LNCaP clone FGC (cell line): ENCODE measurements around a stretch of chr13.

- RRBS, 2 experiments: no CpG with 5 or more reads among the region's 6 CpGs
Observed at GRCh38 chr13:52921018-52921612, 72.7 kb upstream of the PCDH8 start.

DNA sequence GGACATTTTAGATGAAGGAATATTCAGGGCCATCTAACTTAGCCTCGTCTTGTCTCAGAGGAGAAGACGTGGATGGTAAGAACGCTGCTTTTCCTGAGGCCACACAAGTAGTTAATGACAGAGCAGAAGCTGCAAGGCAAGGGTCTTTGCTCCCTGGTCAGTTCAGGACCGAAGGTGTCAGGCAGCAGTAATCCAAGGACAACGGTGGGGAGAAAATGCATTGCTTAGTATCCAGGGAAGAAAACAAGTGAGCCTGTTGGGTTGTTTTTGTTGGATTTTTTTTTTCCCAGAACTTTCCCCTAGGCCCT is 16.3 kb downstream of the OLFM4 start:
- RRBS, 2 experiments: no CpG with 5 or more reads among the region's 5 CpGs

- RRBS, 2 experiments: no CpG with 5 or more reads among the region's 26 CpGs
Observed at GRCh38 chr13:54440638-54441232, 1412.1 kb downstream of the OLFM4 start.

DNA sequence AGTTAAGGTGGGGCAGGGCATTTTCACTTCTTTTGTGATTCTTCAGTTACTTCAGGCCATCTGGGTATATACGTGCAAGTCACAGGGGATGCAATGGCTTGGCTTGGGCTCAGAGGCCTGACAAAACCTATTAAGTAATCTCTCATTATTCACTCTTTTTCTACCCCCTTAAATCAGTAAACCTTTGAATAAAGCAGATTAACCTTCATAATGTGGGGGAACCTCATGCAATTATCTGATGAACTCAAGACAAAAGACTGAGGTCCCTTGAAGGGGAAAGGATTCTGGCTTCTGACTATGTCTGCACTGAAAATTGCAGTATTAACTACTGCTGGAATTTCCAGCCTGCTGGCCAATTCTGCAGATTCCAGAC is 1480.1 kb upstream of the PRR20A start:
- RRBS, 2 experiments: no CpG with 5 or more reads among the region's 1 CpG

DNA sequence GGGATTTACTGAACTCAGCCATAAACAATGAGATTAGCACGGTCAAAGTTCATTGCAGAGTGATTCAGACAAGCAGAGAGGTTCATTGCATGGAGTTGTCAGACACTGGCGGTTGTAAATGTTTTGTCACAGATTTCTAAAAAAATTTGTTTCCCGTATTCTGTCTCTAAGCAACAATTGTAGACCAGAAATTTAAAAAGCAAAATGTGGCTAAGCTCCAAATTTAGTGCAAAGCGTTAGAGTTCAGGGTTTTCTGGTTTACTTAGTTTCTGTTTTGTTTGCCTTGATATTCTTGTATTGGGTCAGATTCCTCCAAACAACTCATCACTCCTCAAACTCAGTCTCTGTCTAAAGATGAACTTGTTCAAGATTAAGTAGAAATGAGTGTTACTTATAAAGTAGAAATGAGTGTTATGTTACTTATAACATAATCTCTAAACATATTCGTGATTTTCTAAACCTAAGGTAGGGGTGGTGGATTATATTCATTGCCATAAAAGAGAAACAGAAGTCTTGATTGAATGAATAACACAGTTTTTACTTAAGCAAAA is 94.4 kb upstream of the PRR20A start:
- RRBS, 2 experiments: no CpG with 5 or more reads among the region's 5 CpGs

DNA sequence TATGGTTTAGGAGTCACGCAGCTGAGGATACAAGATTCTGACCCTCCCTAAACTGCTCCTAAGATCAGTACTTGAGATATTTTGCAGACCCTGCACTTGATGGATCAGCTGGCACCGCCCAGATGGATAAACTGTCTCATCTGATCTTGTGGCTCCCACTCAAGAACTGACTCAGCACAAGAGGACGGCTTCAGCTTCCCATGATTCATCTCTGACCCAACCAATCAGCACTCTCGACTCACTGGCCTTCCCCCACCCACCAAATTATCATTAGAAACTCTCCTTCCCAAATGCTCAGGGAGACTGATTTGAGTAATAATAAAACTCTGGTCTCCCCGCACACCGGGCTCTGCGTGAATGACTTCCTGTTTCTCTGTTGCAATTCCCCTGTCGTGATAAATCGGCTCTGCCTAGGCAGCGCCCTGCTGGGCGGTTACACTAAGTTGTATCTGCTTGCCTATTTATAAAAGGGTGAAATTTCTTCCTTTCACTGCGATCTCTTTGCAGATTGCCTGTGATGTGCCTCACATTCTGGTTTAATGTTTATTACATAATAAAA is 187.4 kb downstream of the TDRD3 start:
- RRBS, 2 experiments: no CpG with 5 or more reads among the region's 12 CpGs

DNA sequence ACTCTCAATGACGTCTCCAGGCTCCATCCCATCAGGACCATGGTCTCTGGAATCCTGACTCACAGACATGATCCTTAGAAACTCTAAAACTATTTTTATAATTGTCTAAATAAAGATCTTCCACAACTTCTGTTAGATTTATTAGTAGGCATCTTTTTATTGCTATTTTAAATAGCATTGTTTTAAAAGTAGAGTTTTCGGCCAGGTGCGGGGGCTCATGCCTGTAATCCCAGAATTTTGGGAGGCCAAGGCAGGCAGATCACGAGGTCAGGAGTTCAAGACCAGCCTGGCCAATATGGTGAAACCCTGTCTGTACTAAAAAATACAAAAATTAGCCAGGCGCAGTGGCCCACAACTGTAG is 241.0 kb downstream of the TDRD3 start:
- RRBS, 2 experiments: no CpG with 5 or more reads among the region's 5 CpGs

DNA sequence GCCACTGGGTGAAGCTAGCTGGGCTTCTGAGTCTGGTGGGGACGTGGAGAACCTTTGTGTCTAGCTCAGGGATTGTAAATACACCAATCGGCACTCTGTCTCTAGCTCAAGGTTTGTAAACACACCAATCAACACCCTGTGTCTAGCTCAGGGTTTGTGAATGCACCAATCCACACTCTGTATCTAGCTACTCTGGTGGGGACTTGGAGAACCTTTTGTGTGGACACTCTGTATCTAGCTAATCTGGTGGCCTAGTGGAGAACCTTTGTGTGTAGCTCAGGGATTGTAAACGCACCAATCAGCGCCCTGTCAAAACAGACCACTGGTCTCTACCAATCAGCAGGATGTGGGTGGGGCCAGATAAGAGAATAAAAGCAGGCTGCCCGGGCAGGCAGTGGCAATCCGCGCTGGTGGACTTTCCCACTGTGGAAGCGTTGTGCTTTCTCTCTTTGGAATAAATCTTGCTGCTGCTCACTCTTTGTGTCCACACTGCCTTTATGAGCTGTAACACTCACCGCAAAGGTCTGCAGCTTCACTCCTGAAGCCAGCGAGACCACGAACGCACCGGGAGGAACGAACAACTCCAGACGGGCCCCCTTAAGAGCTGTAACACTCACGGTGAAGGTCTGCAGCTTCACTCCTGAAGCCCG is 607.6 kb downstream of the PCDH9 start:
- RRBS, 2 experiments: no CpG with 5 or more reads among the region's 17 CpGs

DNA sequence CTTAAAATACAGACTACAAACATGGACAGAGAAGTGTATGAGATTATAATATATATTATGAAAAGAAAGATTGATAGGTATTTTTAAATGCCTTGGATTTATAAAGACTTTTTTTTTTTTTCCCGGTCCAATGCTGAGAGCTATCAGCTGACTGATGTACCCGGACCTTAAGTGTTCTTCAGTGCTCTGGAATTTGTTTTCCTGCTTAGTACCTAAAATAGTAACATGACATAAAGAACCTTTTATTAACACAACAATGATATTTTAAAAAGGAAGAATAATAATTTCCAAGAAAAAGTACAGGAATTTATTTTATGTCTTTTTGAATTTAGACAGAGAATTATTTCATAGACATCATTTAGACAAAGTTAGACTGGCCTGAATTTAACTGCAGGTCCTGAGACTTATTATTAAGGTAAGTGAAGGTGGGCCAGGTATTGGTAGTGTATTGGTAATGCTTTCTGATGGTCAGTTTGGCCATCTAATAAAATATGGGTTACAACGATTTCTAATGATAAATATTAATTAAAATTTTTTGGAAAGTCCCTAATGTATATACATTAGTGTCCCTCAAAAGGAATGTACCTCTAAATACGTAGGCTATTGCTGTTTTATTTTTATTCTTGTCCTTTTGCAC is 795.6 kb upstream of the PCDH9 start:
- RRBS, 2 experiments: no CpG with 5 or more reads among the region's 4 CpGs

DNA sequence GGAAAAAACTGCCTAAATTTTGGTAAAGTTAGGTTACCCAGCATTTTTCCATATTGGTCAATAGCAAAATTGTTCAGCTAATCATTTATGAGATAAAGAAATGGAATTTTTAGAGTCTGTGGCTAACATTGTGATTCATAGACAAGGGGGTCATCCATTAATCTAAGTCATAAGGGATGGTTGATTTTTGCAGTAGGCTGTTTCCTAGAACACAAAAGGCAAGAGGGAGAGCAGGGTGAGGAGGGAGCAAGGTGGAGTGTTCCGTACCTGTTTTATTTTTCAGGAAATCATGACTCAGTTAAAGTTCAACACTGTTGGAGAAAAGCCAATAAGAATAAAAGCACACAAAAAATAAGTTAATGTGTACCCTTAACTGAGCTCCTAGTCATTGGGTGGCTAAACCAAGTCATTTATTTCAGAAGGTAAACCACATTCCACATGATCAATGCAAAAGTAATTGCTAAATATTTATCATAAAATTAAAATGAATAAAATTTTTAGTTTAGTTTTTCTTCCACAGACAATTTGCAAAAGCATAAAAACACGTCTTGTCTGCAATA is 513.0 kb downstream of the KLHL1 start:
- RRBS, 2 experiments: no CpG with 5 or more reads among the region's 2 CpGs

GRCh38 chr13:71290812-71291829 is 575.9 kb downstream of the DACH1 start:
- RRBS, 2 experiments: no CpG with 5 or more reads among the region's 11 CpGs

- RRBS, 2 experiments: no CpG with 5 or more reads among the region's 3 CpGs
Observed at GRCh38 chr13:71625061-71625619, 241.9 kb downstream of the DACH1 start.

DNA sequence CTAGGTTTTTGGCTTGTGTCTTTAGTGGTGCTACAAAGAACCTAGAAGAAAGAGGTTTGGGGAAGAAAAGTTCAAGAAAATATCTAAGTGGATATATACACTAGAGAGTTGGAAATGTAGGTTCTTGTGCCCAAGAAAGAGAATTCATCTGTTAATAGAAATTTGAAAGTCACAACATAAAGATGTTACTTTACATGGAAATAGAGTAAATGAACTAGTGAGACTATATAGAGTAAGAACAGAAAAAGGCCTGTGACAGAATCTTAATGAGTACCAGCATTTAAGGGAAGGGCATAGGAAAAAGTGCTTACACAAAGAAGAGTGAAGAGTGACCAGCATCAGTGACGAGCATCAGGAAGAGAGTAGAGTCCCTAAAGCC is 78.8 kb upstream of the KLF5 start:
- RRBS, 2 experiments: no CpG with 5 or more reads among the region's 1 CpG

- RRBS, 2 experiments: under 1 to 2% methylated on average over 28 to 35 of the region's 52 CpGs
Observed at GRCh38 chr13:73059465-73059976, 716 bp downstream of the KLF5 start.

DNA sequence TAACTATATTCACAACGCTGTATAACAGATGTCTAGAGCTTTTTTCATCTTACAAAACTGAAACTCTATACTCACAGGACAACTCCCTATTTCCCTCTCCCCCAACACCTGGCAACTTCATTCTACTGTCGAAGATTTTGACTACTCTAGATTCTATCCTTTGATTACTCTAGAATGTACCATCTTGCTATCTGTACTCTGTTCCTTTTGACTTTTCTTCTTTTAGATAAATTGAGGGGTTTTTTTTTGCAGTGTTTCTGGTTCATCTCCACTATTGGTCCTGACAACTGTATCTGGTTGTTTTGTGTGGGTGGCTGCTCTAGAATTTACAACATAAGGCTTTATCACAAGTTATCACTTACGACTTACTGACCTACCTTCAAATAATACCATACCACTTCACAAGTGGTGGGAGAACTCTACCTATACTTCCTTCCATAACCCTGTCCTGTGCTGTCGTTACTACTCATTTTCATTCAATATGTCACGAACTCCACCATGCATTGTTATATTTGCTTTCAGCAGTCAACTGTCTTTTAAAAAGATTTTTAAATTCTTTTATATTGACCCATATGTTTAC is 875.2 kb downstream of the KLF5 start:
- RRBS, 2 experiments: no CpG with 5 or more reads among the region's 5 CpGs

DNA sequence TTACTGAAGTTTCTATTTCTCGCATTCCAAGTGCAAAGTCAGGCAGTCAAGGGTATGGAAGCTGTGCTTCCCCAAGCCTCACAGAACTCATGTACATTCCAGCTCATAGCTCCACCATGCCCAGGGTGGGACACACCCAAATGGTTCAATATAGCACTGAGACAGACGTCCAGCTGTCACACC is 989.0 kb downstream of the KLF5 start:
- RRBS, 2 experiments: no CpG with 5 or more reads among the region's 2 CpGs

DNA sequence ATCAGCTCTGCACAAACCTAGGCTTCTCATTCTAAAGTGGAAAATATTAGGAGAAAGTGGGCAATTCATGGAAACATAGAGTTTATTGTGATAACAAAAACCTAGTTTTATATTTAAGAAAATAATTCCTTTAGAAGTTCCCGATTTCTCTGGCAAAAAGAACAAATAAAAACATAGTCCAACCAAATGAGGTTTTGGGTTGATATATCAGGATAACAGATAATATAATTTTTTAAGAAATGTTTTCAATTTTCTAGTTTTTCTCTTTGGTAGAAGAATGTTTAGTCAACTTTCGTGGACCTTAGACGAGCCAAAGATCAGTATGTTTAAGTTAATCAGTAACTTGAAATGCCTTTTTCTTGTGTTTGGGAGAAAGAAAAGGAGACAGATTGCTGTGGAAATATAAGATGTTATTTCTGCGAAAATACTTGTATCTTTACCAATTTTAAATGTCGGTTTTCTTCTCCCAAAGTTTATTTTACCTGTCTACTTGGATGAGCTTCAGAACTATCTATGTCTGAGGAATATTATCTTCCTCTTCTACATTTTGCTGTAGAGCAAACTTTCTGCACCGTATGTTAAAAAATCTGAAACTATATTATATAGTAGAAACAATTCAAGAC is 1169.0 kb downstream of the KLF5 start:
- RRBS, 2 experiments: no CpG with 5 or more reads among the region's 6 CpGs

- RRBS, 2 experiments: no CpG with 5 or more reads among the region's 4 CpGs
Observed at GRCh38 chr13:75310885-75311443, 171.0 kb downstream of the TBC1D4 start.

DNA sequence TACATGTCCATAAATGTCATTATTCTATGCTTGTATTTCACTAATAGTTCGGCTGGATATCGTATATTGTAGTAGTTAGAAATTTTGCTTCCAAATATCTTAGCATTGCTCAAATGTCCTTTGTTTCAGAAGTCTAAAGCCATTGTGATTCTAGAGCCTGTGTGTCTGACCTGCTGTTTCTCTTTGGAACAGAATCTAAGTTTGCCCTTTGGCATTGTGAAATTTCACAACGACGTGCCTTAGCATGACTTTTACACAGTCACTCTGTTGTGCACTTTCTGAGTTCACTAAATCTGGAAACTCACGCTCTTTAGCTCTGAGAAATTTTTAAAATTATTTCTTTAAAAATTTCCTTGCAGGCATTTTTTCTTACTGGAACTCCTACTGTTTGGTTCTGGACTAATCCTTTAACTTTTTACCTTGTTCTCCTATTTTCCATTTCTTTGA is 152.2 kb downstream of the TBC1D4 start:
- RRBS, 2 experiments: no CpG with 5 or more reads among the region's 5 CpGs

DNA sequence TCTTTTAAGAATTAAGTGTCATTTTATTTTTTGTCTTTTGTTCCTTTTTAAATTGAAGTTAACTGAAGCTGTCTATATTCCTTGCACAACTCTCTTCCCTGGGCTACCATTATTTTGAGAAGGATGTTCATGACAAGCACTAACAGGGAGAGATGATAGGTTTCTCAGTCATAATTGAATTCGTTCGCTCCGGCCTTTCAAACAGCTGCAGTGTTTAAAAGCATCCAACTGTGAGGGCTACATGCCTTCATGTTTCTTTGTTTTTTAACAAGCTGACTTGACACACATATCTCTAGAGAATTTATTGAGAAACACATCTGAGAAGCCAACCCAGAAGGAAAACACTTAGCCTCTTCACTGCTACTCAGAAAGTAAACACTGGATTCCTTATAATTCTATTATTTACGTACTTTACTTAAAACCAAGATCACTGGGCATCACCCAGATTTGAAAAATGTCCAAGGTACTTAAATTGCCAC is 76.0 kb downstream of the TBC1D4 start:
- RRBS, 2 experiments: no CpG with 5 or more reads among the region's 4 CpGs